Paraaortic lymph node (tissue), 1 donor: ENCODE data around the gene SGCG.

DNA sequence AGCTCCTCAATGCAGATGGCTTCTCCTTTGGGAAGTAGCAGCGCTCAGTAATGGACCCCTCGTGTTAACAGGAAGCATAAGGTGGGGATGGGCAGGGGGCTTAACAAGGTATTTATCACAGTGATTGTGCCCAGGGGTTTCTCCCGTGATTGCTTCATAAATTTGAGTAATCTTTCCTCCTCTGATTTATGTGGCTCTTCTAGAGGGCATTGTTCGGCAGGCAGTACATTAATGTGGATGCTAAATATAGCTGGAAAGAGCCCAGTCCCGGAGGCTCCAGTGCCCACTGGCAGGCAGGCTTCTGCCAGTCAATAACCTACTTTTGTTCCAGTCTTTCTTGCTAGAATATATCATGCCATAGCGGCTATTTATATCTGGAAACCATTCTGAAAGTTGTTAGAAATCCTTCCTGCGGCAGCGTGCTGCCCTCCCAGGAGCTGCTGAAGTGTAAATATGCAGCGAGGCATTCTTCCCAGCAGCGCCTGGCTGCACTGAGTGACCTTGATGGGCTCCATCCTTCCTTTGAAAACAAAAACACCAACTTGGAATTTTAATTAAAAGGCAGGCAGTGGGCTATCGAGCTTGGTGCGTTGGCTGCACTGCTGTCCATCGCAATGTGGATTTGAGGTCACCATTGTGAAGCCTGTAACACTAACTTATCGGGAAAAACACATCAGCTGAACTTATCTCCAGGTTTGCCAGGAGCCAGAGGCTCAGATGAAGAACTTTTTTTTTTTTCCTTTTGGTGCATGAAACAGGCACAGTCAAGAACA is 65.1 kb downstream of the FGF9 start:
- PRO-cap: no peak

- PRO-cap: no peak
These were observed 223.1 kb downstream of the FGF9 start for GRCh38 chr13:21893845-21894444.

- PRO-cap: no peak
These were observed 223.7 kb downstream of the FGF9 start for GRCh38 chr13:21894552-21895060.

DNA sequence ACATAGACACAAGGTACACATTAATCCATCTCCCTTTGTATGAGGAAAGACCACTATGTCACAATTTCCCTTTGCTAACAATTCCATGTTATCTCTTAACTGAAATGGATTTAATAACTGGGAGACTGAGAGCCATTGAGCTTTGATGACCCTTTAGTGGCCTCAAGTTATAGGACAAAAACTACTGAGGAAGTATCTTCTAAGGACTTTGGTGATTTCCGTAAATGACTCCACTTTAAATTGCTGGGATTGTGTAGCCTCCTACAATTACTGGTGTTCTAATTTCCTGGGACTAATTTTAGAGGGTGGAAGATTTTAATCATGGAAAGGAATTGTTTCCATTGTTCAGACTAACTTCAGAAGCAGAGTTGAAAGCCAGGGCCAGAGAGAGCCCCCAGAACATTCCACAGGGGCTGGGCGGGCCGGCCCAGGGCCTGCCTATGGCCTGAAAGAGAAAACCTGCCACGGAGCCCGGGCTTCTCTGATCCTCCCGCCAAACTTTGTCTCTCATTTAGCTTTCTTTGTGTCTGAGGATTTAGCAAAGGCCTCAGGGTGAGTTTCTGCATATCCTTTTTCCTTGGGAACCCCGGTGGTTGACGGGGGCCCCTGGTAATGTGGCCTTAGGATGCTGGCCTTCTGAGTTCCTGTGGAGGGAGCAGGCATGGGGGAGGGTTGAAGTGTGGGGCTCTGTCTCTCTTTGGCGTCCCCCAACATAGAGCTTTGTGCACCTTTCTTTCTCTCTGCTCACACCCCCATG is 539.2 kb downstream of the FGF9 start:
- PRO-cap: no peak

DNA sequence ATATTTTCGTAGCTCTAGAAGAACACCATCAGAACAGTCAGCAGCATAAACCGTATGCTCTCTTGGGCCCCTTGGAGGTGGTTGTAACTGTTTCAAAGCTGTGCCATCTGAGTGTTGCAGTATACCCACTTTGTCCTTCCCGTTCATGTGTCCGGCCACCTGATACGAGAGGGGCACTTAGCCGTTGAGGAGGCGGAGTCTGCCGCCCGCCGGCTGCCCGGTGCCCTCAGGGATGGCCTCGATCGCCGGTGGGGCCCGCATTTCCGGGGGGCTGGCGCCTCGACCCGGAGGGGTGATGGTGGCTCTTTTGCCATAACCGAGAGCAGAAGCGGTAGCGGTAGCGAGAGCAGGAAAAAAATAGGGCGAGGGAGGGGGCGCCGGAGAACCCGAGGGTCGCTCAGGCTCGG is 342.8 kb upstream of the SGCG start:
- PRO-cap: no peak

- PRO-cap: no peak
These were observed 32.9 kb upstream of the SGCG start for GRCh38 chr13:23147955-23148256.

DNA sequence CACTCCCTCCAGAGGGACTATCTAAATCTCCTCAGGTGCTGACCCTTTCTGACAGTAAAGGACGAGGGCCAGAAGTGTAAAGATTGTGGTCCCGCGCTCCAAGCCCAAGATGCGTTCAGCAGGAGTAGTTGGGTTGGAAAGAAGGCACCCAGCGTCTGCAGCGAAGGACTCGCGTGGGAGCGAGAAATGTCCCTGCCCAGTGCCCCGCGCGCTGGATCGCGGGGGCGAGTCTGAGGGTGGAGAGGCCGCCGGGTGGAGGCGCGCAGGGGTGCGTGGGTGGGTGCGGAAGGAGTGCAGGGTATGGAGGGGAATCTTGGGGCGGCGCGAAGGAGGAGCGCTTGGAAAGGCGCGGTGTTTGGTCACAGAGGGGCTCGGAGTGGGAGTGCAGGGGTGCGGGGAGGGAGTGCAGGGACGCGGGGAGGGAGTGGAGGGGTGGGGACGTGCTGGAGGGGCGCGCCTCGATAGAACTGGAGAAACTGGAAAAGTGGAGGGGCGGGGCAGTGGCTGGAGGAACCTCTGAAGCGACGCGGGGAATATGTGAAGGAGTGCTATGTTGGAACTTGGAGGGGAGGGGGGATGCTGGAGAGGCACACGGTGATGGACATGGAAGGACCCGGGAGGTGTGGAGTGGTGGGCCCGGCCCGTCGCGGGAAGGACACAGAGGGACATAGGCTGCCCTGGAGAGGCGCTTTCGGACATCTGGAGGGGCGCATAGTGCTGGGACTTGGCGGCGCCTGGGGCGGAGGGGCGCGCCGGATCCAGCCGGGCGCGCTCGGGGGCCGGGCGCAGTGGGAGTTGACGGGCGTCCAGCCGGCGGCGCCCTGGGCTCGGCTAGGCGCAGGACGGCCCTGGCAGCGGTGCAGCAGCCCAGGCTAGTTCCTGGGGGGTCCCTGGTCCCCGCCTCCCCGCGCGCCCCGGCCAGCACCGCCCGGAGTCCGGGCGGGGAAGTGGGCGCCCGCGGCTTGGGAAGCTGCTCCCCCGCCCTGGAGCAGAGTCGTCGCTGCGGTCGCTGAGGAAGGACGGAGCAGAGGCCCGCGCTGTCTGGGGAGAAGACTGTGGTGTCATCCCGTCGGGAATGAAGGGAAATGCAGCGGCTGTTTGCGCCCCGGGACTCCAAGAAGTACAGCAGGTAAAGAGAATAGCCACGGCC is 20.9 kb upstream of the SGCG start:
- PRO-cap: no peak

GRCh38 chr13:23180606-23181296 is at the start of gene SGCG:
SGCG (plus strand) TSS chr13:23180979.
- PRO-cap: no peak

- PRO-cap: no peak
These were observed 78.2 kb downstream of the SACS start for GRCh38 chr13:23355130-23355905.

GRCh38 chr13:23470707-23471048 is 37.2 kb upstream of the SACS start:
- PRO-cap: no peak

DNA sequence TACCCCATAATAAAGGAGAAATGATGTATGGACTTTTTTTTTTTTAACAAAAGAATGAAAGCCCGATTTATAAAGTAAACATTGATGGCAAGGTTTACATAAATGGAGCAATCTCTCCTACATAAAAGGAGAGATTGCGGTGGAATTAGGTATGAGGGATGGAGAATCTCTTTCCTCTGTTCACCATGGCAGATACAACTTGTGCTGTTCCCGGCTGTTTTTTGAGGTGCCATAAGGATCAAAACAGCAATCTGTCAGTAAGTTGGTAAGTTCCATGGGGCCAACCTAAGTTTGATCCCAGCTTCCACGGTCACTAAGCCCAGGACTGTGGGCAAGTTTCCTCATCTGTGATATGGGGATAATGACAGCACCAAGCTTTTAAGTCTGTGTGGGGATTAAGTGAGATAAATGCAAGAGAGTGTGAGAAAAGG is 58.0 kb upstream of the SACS start:
- PRO-cap: no peak

GRCh38 chr13:23571029-23571535 is 870 bp downstream of the TNFRSF19 start:
- PRO-cap: no peak

GRCh38 chr13:23954395-23954628 is 65.1 kb upstream of the MIPEP start:
- PRO-cap: no peak

DNA sequence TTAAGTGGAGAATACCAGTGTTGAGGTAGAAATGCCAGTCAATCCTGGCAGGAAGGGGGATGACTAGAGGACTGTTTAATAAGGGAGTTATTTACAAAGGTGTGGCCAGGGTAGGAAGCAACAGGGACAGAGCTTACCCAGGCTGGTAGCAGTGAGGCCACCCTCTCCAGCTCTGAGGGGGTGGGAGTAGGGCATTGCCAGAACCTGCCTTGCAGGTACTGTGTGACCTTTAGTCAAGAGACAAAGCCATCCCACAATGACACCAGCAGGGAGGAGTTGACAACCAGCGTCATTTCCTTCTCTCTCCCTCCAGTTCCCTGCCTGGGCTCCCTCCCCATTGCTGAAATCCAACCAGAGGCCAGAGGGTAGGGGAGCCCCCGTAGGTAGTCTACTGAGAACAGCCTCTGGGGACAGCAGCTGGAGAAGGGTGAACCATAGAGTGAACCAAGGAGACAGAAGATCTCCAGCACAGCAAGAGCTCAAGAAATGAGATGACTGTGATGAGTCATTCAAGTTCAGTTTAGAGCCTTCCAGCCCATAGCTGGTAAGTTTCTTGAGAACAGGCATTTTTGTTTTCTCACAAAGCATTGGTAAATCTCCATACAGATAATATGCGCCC is 33.3 kb upstream of the SPATA13 start:
- PRO-cap: no peak

GRCh38 chr13:24130225-24130765 is 30.2 kb upstream of the SPATA13 start:
- PRO-cap: no peak

DNA sequence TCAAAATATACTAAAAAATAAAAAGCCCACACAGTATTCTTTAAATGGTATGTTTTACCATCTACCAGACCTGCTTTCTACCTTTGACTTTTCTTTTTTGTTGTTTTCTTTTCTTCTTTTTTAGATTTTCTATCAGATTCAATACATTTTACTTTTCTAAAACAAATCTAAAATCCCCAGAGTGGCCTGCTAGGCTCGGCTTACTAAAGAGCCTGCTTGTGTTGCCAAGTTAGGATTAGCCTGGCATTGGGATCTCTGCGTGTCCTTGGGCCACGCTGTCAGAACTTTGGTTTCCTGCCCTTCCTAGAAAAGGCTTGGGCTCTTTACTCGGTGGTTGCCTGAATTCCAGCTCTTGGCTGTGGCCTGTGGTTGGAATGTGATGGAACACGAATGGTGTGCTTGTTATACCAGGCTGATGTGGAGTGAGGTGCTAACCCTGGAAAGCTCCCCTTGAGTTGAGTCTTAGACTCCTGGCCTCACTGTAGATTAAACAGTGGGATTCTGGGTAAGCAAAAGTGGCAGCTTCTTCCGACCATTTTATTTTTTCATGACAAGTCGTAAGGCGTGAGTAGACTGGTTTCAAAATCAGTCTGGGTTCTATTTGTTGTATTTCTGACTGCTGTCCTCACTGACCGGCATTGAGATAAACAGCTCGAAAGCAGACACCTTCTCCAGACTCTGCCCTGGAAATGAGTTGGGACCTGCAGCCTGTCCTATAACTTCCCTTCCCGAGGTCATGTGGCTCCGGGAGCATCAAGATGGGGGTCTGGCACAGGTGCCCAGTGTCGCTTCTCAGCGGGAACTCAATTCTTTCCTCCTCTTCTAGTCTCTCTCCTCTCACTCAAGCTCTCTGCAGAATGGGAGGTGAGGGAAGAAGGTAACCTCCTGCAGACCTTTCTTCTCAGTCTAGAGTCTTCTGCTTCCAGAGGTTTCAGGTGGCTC is 8.6 kb downstream of the SPATA13 start:
- PRO-cap: no peak

- PRO-cap: no peak
These were observed 25.2 kb downstream of the SPATA13 start for GRCh38 chr13:24185457-24186285.

DNA sequence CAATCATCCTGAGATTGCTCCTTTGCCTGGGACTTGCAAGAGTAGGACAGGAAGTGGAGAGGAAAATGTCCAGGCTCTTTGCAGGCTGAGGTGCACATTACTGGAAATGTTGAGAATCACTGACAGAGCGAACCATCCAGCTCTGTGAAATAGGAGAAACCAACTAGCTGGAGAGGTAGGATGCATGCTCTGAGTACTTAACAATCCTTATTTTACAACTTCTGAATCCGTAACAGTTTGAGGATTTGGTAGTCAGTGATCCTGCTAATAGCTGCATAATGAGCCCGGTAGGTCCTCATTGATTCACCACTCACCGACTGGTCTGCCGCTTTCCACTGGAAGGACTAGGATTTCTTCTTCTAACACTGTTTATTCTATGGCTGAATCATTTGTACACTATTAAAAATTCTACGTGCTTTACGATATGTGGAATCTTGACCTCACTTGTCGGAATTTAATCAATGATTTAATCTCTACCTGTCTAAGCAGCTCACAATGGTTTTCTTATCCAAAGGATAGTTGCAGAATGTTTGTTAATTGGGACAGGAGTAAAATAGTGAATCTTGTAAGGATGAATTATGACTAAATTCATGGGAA is 33.9 kb downstream of the SPATA13 start:
- PRO-cap: no peak

DNA sequence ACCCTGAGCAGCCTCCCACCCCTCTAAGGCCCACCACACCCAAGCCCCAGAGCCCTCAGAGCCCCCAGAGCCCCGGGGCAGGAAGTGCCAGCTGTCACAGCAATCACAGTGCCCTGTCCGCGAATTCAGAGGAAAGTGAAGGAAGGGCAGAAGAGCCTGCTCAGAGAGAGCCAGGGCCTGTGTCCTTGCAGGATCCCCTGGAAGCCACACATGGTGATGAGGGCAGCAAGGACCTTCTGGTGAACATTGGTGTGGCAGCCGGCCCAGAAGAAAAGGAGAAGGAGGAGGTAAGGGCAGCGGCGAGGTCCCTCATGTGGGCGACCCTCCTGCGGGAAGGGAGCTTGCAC is 63.7 kb downstream of the SPATA13 start:
- PRO-cap: no peak

- PRO-cap: no peak
These were observed 38.6 kb downstream of the PARP4 start for GRCh38 chr13:24473941-24474456.